Measurements from ENCODE around the gene PRKCQ.

DNA sequence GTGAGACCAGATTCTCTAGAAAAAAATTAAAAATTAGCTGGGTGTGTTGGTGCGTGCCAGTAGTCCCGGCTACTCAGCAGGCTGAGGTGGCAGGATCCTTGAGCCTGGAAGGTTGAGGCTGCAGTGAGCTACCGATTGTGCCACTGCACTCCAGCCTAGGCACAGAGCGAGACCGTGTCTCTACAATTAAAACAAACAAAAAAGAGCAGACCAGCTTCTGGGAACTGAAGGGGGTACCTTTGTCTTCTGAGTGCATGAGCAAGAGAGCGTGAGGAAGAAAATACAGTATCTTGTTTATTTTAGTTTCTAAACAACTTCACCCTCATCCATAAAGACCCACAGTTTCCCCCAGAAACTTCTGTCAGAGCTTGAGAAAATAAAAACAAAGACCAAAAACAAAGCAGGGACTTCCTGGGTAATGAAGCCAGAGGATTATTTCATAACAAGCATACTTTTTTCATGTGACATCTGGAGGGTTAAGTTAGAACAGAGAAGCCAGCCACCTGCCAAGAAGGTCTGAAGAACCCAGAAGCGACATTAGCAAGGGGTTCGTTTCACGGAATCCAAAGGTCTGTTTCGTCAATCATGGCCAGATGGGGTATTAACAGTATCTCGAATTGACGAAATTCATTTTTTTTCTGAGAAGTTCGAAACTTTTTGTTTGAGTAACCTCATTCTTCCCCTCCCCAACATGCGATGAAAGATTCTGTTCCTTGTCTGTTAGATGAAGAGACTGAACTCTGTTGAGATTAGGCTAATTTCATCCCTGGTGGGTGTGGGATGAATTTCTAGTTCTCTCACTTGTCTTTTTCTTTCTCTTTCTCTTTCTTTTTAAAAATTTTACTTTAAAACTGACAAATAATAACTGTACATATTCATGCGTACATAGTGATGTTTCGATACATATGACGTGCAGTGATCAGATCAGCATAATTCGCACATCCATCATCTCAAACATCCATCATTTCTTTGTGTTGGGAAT, 10.3 kb upstream of the IL2RA start:
- RRBS, result no CpG with 5 or more reads among the region's 18 CpGs

DNA sequence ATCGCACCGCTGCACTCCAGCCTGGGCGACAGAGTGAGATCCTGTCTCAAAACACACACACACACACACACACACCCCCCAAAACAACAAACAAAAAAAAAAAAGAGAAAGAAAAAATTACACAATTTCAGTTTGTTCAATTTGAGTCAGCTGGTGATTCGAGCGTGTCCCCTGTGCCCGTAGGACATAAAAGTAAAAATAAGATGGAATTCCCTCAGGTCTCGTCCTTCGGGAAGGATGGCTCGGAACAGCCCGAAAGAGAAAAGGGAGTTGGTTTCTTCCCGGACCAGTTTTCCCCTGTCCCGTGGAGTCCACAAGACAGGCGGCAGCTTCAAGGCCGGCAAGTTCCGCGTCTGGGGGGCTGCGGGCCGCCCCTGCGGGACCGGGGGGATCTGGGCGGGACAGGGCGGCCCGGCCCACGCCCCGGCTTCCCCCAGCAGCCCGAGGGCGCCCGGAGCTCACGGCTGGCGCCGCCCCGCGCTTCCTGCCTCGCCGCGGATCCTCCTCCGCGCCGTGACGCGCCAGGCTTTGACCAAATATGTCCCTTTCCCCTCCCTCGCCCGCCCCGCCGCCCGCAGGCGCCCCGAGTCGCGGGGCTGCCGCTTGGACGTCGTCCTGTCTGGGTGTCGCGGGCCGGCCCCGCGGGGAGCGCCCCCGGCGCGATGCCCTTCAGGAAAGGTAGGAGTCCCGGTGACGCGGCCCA, 55.7 kb downstream of the RBM17 start:
- RRBS, result under 1% methylated on average over 13 of the region's 65 CpGs

DNA sequence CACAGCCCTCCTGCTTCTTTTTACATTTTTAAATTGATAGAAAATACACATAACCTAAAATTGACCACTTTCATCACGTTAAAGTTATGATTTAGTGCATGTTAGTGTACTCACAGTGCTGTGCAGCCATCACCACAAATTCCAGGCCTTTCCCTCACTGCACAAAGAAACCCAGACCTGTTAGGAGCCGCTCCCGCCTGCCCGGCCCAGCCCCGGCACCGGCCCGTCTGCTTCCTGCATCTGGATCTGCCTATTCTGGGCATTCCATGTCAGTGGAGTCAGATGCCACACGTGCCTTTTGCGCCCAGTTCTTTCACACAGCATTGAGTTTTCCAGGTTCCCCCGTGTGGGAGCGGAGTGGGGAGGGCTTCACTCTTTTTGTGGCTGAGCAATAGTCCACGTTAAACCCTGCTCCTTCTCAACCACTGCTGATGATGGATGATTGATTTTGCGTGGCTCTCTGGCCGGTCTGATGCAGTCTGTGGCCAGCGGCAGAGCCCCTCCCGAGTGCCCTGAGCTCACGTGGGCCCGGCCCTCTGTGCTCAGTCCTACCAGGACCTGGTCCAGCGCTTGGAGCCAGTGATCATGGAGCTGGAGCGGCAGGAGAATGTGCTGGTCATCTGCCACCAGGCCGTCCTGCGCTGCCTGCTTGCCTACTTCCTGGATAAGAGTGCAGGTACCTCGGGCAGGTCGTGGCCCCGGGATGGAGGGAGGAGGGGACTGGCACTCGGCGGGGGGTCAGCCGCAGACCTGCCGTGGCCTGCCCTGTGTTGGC, 19.8 kb downstream of the PFKFB3 start:
- RRBS, result 81% methylated on average over 5 of the region's 29 CpGs

DNA sequence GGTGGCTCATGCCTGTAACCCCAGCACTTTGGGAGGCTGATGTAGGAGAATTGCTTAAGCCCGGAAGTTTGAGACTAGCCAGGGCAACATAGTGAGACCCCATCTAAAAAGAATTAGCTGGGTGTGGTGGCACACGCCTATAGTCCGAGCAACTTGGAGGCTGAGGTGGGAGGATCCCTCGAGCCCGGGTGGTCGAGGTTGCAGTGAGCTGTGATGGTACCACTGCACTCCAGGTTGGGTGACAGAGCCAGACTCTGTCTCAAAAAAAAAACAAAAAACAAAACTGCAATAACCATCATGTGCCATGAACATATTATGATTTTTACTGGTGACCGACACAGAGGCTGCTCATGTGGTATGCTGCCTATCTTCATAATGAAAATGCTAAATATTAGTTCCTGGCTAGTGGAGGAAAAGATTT, 71.9 kb downstream of the PFKFB3 start:
- RRBS, result no CpG with 5 or more reads among the region's 7 CpGs

- RRBS, result no CpG with 5 or more reads among the region's 12 CpGs
Observed at GRCh38 chr10:6314516-6315305, 112.0 kb downstream of the PFKFB3 start.

GRCh38 chr10:6579934-6581214, at the start of gene PRKCQ:
PRKCQ (minus strand) TSS chr10:6580276.
- RRBS, result 3% methylated on average over 67 of the region's 98 CpGs

DNA sequence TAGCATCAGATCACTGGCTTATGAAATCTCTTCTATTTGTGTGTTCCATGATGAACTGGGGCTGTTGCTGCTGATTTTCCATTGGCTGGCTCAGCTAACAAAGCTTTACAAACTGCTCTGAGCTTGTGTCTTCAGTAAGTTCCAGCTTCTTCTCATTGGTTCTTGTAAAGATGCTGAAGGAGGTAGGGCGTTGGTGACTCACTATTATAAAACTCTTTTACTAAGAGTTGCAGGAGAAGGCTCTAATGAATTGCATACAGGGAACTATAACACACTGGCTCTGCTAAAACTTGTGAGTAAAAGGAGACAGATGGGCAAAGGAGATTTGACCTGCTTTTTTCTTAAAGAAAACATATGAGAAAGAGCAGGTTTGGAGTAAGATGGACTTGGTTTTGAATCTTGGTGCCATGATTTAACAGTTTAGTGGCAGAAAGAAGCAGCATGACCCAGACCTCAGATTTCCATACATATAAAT, 136.5 kb upstream of the PRKCQ start:
- RRBS, result no CpG with 5 or more reads among the region's 1 CpG

- RRBS, result 0% methylated on average over 5 of the region's 7 CpGs
Observed at GRCh38 chr10:6721306-6721893, 141.3 kb upstream of the PRKCQ start.

DNA sequence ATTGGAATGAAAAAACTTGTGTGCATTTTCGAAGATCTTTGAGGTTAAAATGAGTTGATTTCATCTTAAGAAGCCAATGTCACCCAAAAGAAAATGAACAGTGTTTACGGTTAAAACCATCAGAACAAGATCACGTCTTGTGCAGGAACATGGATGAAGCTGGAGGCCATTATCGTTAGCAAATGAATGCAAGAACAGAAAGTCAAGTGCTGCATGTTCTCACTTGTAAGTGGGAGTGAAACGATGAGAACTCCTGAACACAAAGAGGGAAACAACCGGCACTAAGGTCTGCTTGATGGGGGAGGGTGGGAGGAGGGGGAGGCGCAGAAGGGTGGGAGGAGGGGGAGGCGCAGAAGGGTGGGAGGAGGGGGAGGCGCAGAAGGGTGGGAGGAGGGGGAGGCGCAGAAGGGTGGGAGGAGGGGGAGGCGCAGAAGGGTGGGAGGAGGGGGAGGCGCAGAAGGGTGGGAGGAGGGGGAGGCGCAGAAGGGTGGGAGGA, 214.8 kb upstream of the PRKCQ start:
- RRBS, result no CpG with 5 or more reads among the region's 13 CpGs

DNA sequence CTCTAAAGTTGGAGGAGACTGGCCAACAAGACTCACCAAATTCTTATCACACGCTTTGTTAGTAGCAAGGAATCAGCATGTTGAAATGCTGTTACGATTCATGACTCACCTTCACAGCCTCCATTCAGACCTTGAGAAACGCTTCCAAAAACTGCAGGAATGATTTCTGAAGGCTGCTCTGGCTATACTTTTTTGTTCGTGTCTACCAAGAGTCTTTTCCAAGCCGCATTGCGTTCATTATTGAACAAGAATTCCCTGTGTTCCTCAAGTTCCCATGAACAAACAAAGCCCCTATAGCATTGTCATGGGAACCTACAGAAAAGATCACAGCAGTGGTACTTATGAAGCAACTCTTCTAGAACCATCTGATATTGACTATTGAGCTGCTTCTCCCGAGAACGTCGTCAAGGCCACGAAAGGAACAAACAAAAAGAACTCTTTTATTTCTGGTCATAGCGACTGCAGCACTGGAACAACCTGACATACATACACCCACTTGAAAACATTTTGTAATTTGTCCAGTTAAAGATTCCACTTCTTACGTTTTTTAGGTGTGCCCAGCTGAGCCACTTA, 291.2 kb downstream of the SFMBT2 start:
- RRBS, result no CpG with 5 or more reads among the region's 12 CpGs

- RRBS, result 71% methylated on average over 24 of the region's 32 CpGs
Observed at GRCh38 chr10:7171928-7172339, 238.9 kb downstream of the SFMBT2 start.

- RRBS, result 40% methylated on average over 4 of the region's 10 CpGs
Observed at GRCh38 chr10:7274695-7275212, 136.1 kb downstream of the SFMBT2 start.

- RRBS, result no CpG with 5 or more reads among the region's 8 CpGs
Observed at GRCh38 chr10:7480820-7481322, 70.0 kb upstream of the SFMBT2 start.

DNA sequence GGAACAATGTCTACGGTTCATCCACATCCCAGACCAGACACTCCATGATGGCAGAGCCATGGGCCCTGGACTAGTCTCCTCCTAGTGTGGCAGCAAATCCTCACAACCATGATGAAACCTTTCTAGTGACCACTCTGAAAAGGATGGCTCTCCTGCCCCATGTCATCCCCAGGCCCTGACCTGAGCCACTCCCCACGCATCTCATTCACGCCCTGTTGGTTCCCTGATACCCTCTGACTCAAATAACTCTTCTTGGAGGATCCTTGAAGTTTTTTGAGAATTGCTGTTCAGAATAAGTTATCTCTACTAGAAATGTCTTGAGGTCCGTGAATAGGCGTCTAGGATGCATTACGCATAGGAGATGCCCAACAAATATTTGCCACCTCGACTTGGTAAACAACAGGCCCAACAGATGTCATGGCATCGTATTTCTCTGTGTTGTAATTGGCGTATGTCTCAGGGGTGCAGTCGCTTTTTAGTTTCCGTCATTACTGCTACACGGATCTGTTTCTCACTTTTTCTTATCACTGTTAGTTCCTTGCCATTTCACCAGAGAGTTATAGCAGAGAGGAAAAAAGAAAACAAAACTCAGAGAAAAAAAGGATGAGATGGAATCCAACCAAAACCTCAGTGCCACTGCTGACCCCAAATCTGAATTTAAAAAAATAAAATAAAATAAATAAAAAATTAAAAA, 72.9 kb upstream of the SFMBT2 start:
- RRBS, result no CpG with 5 or more reads among the region's 12 CpGs

DNA sequence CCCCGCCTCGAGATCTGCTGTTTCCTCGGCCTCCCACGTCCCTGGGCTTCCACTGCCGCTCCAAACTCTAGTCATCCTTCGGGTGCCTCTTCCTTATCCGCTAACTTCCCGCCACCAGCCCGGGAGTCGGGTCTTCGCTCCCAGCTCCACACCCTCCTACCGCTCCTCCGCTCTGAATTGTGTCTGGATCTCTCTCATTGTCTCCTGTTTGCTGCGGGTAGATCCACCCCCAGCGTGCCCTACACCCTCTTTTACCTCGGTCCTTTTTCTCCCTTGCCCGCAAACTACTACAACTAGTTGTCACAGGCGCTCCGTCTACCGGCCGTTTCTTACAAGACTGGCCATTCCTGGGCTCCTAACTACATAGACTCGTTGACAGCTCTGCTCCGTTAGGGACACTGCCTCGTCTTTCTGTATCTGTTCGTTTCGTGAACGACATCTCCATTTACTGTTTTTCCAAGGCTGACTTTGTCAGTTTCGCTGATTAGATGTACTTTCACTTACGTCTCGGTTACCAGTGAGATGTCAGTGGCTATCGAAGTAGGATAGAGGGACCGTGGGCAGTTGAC, 754 bp downstream of the TAF3 start:
- RRBS, result no CpG with 5 or more reads among the region's 32 CpGs

DNA sequence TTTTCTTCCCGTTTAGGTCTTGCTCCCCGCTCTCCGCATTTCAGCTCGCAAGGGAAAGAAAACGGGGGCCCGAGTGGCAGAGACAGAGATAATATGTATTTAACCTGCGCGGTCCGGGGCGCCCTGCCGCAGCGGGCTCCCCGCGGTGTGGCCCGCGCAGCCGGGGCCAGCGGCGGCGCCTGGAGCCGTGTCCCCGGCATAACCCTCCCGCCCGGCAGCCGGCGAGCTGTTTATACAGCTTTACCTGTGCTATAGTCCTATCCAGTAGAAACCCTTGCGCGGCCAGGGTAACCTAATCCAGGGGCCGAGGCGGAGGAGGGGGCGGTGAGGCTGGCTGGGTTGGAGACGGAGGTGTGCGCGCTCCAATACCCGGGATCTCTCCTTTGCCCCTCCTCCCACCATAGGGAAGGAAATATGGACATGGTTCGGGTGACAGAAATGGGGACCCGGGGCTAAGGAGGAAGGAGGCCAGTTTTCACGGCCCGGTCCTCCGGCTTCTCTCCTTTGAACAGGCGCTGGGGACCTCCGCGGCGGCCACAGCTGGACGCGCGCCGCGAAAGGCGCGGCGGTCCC, 5.0 kb upstream of the GATA3 start:
- RRBS, result 25% methylated on average over 20 of the region's 52 CpGs

GRCh38 chr10:8183229-8183832, 128.8 kb downstream of the GATA3 start:
- RRBS, result no CpG with 5 or more reads among the region's 5 CpGs

DNA sequence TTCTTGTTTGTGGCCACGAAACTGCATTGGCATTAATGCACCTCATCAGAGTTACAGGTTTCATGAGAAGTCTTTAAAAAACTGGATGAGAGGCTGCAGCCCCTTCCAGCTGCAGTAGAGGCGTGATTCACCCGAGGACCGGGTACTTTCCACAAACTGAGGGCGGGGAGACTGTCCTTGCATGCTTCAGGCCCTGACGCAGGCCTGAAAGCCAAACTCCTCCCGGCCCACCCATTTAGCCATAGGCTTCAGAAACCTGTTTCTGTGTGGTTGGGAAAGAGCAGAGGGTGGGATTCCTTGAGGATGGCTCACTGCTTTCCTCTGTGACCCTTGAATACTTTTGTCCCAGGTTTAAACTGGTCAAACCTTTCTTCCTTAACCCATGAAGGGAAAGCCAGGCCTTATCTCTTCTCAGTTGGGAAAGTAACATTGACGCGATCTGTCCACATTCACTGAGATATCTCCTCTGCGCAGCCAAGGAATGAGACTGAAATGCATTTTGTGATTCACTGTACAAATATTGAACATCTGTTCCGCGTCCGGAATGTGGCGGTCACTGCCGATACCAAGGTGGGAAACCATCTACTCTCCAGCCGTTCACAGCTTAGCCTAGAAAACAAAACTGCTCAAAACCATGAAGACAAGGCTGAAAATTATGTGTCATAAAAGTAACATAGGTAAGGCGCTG, 311.7 kb downstream of the GATA3 start:
- RRBS, result 88% methylated on average over 4 of the region's 17 CpGs

DNA sequence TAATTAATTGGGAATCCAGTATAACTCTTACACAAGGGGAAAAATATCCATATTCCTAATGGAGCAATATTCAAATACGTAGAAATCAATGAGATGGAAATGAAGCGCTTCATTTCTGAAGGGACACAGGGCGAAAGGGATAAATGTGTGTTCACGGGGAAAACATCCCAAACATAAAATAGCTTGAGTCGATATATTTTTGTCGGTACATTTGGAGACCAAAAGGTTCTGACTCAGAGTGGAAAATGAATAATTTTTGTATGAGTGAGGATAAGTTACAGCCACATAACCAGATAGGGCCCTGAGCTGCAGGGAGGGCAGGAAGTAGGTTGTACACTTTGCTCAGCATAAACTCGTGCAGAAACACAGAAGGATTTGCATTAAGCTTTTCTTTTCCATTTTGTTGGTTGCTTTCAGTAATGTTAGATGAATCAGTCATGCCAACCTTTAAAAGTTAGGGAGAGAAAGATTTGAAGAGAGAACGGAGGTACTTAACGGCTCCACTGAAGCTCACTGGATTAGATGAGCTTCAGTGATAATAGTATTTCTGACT, 347.9 kb downstream of the GATA3 start:
- RRBS, result no CpG with 5 or more reads among the region's 9 CpGs

GRCh38 chr10:10650758-10651185, 366.9 kb upstream of the CELF2 start:
- RRBS, result no CpG with 5 or more reads among the region's 25 CpGs